B cell (primary cell): ENCODE measurements around the genes TMEFF1 and NIPSNAP3A.

- PRO-cap, result no peak
- CAGE, long polyA plus RNA, result no peak
Observed at GRCh38 chr9:99359155-99359920, 137.3 kb downstream of the SEC61B start.

DNA sequence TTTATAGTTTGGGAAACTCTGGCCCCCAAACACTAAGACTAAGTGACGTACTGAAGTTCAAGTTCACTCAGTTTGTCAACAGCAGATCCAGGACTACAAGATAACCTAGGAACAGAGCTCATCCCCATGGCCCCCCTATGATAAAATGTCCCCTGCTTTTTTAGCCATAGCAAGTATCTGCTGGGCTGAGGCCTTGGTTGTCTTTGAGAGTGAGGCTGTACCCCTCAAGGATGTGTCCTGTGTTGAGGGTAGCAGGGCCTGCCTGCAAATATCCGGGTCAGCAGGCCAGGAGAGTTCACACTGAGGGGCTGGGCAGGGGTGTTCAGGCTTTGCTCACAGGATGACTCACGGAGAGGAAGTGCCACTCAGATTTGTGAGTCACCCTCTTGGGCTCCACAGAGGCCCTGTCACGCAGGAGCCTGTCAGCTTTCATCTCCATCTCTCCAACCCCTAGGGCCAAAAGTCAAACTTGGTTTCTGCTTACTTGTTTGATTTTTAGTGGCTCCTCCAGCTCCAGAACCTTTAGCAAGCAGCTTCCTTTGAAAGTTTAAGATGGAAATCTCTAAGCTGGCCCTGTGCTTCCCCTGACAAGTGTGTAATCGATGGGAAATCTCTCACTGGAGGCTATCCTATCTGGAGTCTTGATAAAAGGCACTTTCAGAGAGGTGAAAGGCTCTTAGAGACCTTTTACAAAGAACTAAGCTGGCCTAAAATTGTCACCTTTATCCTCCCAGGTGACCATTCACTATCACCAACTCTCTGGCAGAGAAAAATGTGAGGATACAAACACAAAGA is 211.5 kb downstream of the SEC61B start:
- PRO-cap, result no peak
- CAGE, long polyA plus RNA, result no peak

DNA sequence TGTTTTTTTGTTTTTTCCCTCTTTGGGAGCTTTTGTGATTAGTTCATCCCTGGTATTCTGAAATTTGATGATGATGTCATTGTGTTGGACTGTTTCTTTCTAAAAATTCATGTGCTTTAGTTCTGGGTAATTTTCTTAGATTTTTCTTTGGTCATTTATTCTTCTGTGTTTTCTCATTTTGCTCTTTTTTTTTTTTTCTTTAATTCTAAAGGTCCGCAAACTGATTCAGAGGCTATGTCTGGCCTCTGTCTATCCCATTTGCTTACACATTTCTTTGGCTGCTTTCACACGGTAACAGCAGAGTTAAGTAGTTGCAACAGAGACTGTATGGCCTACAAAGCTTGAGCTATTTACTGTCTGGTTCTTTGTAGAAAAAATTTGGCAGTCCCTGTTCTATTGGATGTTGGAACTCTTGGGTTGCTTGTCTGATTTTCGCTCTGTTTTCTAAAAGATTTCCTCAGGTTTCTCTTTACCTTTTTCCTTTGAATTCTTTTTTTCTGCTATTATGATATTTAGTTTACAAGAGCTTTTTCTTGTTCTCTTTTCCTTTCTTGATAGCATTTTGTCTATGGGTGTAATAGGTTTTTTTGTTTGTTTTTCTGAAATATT is 25.0 kb downstream of the STX17 start:
- PRO-cap, result no peak
- CAGE, long polyA plus RNA, result no peak

DNA sequence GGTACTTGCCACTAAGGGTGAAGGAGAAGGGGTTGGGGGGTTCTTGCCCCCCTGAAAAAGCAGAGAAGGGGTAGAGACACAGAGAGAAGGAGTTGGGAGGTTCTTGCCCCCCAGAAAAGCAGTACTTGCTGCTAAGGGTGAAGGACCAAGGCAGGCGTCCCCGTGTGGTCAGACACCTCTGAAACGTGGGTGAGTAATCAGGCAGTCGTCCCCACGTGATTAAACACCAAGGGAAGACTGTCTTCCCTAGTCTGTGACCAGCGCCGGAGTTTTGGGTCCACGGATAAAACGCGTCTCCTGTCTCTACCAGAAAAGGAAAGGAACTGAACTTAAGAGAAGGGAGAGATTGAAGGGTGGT is 46.5 kb downstream of the INVS start:
- PRO-cap, result no peak
- CAGE, long polyA plus RNA, result no peak

- PRO-cap, result no peak
- CAGE, long polyA plus RNA, result no peak
Observed at GRCh38 chr9:100206761-100207366, 107.8 kb downstream of the INVS start.

GRCh38 chr9:100472628-100473225 is at the start of gene TMEFF1:
TMEFF1 (plus strand) TSS chr9:100473149.
- PRO-cap, result no peak
- CAGE, long polyA plus RNA, result no peak

- PRO-cap, result no peak
- CAGE, long polyA plus RNA, result no peak
Observed at GRCh38 chr9:101362200-101363084, 22.4 kb downstream of the BAAT start.

GRCh38 chr9:101376488-101377208 is 8.2 kb downstream of the BAAT start:
- PRO-cap, result no peak
- CAGE, long polyA plus RNA, result no peak

DNA sequence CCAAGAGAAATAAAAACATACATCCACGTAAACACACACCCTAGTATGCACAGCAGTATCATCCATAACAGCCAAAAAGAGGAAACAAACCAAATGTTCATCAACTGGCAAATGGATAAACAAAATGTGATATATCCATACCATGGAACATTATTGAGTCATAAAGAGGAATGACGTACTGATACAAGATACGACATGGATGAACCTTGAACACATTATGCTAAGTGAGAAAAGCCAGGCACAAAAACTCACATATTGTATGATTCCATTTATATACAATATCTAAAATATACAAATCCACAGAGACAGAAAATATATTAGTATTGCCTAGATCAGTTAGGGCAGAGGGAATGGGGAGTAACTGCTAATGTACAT is 8.3 kb upstream of the ALDOB start:
- PRO-cap, result no peak
- CAGE, long polyA plus RNA, result no peak

DNA sequence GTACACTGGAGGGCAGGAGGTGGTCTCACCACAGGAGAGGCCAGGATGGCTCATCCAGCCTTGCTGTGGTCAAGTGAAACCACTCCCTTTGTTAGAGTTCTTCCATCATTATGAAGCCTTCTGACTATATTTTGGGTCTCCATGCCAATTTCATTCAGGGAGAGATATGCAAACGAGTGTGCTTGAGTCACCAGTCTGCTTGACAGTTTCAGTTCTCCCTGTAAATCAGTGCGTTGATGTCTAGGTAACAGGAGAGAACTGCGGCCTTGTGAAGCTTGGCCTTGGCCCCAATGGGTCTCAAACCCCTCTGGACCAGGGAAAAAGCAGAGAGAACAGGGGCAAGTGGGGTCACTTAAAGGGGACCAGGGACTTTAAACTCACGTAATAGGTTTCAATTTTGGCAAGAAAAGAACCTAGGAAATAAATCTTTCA is 16.3 kb downstream of the PPP3R2 start:
- PRO-cap, result no peak
- CAGE, long polyA plus RNA, result no peak

DNA sequence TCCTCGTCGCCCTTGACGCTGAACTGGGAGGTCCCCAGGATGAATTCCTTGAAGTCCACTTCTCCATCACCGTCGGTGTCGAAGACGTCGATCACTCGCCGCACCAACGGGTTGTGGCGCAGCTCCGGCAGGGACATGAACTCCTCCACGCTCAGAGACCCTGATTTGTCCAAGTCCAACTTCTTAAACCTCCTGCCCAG is 213 bp downstream of the PPP3R2 start:
- PRO-cap, result no peak
- CAGE, long polyA plus RNA, result no peak

GRCh38 chr9:104117940-104118504 is 23.9 kb downstream of the SMC2 start:
- PRO-cap, result no peak
- CAGE, long polyA plus RNA, result no peak

DNA sequence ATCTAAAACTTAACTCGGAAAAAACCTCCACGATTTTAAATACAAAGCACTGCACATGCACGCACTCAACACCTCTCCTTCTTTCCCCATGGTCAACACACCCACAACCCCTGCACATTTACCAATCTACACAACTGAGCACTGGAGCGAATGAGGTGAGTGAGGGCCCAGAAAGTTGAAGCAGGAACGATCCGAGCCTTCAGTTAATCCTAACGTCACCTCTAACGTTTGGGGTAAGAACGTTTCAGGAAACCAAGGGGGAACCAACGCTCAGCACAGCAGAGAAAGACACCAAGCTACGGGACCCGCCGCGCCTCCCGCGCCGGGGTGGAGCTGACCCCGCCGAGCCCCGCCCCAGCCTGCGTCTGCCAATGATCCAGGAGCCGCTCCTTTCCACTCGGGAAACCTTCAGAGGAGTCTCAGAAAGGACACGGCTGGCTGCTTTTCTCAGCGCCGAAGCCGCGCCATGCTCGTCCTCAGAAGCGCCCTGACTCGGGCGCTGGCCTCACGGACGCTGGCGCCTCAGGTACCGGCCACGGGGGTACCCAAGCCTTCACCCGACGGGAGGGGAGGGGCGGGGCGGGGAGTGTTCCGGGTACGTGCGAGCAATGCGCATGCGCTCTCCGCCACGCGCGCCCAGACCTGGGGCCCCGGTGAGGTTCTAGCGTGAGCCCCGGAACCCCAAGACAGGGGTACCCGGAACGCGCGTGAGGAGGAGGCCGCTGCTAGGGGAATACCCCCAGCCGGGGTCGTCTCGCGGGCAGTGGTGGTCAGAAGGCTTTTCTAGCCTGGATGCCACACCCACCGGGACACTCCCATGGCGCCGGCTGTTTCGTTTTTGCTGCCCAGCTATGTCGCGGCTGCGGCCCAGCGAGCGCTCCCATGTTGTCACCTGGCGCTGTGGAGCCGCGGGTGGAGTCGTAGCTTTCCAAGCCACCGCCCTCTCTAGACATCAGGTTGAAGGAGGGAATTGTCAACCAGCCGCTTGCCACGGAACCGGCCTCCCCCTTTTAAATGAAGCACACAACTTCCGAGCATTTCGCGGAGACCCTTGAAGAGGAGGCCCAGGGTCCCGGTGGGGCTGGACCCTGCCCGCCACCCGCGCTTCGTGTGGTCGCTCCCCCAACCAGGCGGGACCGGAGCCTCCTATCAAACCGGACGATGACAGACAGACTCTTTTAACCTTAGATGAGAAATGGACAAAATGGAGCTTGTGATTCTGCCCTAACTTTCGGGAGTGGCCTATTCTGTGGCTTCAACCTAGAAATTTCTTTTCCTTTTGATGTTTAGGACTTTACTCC is at the start of gene NIPSNAP3A:
Gene NIPSNAP3A, plus strand, starts transcription at position 357 of the 1,301 bp plus-strand sequence.
- PRO-cap, result bidirectional peak, plus-strand start at position 411 of the sequence, minus-strand start at position 235 of the sequence; bidirectional peak, plus-strand start at position 673 of the sequence, minus-strand start at position 688 of the sequence; bidirectional peak, plus-strand start at position 812 of the sequence, minus-strand start at position 894 of the sequence
- CAGE, long polyA plus RNA, result no peak

DNA sequence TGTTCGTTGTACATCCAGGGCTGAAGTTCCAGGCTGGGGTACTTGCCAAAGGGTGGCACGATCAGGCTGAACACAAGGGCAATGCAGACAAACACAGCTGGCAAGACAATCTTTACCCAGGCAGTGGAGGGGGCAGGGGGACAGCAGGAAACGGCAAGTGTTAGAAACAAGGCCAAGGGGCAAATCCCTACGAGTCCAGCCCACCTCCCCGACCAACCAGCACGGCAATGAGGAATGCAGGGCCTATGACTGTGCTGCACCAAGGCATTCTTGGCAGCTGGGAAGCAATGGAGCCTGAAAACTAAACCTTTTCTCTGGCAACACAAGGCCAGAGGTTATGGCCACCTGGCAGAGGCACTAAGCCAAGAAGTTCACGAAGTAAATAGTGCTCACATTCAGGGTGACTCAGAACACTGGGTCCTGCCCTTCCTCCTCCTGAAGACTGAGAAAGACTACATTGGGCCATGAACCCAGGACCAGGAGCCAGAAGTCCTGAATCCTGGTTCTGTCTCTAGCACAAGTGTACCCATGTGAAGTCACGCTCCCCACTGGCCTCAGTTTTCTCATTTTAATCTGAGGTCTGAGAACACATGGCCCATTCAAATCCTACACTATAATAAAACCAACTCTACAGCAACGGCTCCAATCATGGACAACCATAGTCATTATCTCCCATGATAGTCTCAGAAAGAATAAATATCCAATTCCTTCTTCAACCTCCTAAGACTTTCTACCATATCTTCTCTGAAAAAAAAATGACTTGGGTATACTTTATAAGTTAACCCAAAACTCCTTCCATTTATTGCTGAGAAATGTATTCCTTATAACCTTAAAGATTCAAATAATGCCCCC is 47.1 kb downstream of the NIPSNAP3B start:
- PRO-cap, result no peak
- CAGE, long polyA plus RNA, result no peak

GRCh38 chr9:104860241-104860816 is 67.6 kb downstream of the ABCA1 start:
- PRO-cap, result no peak
- CAGE, long polyA plus RNA, result no peak

DNA sequence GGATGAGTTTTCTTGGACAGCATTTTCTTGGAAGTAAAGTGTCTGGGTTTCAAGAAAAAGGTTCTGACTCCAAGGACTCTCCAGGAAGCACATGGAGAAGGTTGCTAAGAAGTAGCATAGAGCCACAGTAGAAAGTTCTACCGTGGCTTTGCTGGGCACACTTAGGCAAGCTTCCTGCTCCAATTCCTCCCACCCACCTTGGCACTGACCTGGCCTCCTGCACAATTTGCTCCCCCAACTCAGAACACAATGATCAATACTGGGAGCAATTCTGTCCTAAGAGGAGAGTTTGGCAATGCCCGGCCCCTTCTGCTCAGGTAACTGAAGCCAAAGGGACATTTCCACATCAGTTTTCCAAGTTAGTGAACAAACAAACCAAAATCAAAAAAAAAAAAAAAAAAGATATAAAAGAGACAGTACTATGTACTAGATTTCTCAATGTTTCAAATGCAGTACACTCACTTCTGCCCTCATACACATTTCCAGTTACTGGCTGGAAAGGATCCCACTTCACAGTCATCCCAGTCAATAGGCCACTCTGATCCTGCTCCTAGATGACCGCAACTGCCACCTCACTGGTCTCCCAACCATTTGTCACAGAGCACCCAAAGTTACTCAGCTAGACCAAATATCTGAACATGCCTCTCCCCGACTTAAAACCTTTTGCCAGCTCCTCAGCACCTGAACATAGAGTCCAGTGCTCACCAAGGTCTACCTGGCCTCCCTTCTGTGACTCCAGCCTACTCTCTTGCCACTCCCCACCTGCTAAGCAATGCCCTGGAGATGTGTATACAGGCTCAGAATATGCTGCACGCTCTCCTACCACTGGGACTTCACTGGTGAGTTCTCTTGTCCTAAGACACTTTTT is 21.4 kb downstream of the ABCA1 start:
- PRO-cap, result no peak
- CAGE, long polyA plus RNA, result no peak

GRCh38 chr9:104961213-104961687 is 33.3 kb upstream of the ABCA1 start:
- PRO-cap, result no peak
- CAGE, long polyA plus RNA, result no peak

- PRO-cap, result no peak
- CAGE, long polyA plus RNA, result no peak
Observed at GRCh38 chr9:105374232-105374882, 73.5 kb upstream of the FSD1L start.

GRCh38 chr9:105439387-105439765 is 8.5 kb upstream of the FSD1L start:
- PRO-cap, result no peak
- CAGE, long polyA plus RNA, result no peak

DNA sequence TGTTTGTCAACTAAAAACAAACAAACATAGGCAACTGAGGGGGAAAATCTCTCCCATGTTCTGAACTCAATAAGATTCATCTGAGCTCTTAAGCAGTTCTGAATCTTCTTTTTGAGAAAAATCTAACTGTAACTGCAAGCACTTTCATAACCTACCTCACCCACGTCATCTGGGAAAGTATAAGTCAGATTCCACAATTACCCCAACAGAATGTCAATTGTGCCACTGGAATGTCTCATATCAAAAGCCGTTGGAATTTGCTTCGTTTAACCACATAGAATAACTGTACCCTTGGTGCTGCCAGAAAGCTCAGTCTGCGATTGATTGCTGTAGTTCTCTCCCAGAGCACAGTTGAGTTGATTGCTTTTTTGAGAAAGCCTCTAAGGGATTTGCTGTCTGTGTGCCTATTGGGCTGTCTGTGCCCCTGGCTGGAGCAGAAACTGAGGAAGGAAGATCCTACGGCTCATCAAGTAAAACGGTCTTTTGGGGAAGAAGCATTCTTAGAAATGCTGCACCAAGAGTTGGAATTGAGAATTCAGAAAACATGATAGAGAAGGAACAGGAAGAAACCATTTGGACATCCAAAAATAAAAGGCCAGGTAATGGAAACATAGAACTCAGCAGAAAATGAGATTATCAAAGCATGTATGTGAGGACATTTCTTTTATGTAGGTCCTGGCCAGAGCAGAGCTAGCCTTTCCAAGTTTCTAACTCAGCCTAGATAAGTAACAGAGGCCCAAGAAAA is 583.7 kb downstream of the TMEM38B start:
- PRO-cap, result no peak
- CAGE, long polyA plus RNA, result no peak